Aorta (tissue), 1 donor: ENCODE results near the genes SLC14A1 and LOXHD1.

GRCh38 chr18:36296312-36296959 lies 1.1 kb upstream of the FHOD3 start:
- PRO-cap: unidirectional peak, plus-strand start at chr18:36296789

- PRO-cap: no peak
These were observed 200.0 kb downstream of the TPGS2 start for GRCh38 chr18:36628703-36629271.

GRCh38 chr18:36672195-36672865 lies 156.5 kb downstream of the TPGS2 start:
- PRO-cap: no peak

GRCh38 chr18:36814750-36815494 lies 13.9 kb downstream of the TPGS2 start:
- PRO-cap: no peak

DNA sequence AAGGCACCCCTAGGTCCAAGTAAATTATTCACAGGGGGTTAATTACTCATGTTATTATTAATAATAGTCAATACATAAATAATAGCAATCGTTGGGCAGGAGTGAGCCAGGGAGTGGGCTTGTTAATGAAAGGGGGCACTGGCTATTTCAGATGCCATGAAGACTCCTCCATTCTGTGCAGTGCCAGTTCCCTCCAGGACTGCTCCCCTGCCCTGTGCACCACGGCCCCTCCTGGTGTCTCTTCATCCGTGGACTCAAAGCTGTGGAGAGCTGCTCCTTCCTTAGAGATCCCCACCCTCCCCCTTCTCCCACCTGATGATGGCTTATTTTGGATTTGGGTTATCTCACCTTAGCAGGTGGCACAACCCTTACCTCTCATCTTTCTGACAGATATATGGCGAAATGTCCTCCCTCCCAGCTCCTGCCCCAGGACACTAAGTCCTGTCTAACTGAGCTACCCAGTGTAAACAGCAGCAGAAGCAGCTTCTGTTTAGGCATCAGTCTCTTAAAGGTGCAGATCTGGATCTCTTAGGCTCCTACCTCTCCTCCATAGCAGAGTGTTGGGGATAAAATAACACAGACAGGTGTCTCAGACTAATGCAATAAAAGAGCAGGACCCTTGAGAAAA lies 3.1 kb upstream of the CELF4 start:
- PRO-cap: no peak

GRCh38 chr18:39644440-39644903 lies 2078.9 kb upstream of the CELF4 start:
- PRO-cap: no peak

DNA sequence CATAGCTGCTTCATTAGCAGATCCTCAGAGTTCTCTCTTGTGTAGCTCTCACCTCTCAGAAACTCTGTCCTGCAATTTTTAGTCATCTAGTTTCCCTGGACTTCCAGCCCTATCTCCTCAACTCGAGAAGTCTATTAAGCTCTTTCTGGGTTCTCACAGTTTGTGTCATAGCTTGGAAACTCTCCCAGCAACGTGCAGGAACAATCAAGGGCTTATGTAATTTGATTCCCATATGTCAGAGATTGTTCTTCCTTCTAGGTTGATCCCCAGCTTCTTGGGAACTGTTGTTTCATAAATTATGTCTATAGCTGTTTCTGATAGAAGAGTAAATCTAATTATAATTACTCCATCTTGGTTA lies 2082.5 kb upstream of the CELF4 start:
- PRO-cap: no peak

DNA sequence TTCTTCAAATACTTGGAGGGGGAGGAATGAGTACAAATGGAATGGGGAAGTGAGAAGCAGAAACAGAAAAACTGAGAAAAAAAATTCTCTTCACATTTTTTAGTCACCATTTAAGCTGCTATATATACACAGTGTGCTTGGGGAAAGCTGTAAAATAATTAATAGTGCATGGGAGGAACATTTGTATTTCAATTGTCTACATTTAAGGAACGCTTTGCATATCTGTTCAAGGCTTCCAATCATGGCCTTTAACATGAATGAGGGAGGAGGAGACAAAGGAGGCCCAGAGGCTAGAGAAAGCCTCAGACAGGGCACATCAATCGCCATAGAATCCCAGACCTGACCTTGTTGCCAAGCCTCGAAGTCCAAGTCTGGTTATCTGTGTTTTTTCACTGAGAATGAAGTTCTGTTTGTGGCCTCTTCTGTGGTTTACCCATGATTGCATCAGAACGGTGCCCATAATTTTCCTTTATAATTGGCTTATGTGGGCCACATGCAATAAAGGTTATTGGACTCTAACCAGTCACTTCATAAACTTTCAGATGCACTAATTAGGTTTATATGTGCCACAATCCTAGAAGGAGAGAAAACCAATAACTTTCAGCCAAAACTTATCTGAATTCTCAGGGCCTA lies 158.7 kb downstream of the PIK3C3 start:
- PRO-cap: no peak

- PRO-cap: no peak
These were observed 500.8 kb downstream of the RIT2 start for GRCh38 chr18:42614662-42615125.

- PRO-cap: no peak
These were observed 30.5 kb downstream of the SETBP1 start for GRCh38 chr18:44711082-44711610.

DNA sequence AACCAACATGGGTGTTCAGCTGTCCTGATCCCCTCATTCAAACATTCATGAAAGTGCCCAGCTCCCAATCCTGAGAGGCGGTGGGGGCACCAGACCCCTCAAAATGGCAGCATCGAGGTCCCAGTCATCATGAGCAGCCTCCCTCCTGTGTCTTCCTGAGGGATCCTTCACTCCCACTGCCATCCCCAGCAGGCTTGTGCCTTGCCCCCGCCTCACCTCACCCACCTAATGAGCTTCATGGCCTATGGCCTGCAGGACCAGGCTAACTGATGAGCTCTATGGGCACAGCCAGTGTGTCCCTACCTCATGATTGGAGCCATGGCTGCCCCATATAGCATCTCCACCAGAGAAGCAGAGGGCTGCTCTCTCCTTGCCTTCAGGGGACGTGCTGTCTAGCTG lies 47.3 kb upstream of the SLC14A2 start:
- PRO-cap: no peak

- PRO-cap: no peak
These were observed 35.9 kb upstream of the SLC14A1 start for GRCh38 chr18:45688180-45688450.

DNA sequence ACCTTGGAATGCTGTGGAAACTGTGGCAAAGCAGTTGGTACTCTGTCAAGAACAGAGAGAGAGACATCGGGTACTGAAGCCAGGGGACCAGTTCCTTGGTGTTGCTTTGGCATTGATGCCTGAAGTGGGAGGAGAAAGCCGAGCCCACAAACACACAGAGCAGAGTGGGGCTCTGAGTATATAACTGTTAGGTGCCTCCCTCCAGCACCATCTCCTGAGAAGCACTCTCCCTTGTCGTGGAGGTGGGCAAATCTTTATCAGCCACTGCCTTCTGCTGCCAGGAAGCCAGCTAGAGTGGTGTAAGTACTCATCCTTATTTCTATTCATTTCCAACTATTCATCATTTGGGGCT lies at the start of gene SLC14A1:
Gene SLC14A1 (plus strand): TSS at position 207 of the 352 bp plus-strand sequence.
- PRO-cap: unidirectional peak, plus-strand start at position 207 of the sequence

GRCh38 chr18:45837372-45838058 lies 12.0 kb downstream of the SIGLEC15 start:
- PRO-cap: no peak

DNA sequence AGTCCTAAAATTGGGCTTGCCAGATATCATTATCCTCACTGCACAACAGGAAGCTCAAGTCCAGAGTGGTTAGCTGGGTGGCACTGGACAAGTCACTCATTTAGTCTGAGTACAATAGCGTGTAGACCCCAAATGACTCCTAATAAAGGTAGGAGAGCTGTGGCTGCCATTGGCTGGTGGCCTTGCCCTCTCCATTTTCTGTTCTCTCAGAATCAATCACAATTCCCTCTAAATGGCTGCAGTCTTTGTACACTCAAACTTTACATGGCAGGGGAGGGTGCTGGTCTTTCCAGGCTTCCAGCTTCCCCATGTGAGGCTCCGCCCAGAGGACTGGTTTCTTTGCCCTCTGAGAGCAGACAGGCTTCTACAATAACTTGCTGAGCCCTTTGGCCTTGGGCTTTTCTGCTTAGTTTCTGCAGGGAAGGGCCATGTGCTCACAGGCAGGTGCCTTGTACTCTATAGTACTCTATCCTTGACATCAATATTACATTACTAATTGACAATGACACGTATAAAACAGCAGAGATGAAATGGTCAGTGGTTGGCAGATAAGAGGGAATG lies 11.6 kb downstream of the PSTPIP2 start:
- PRO-cap: no peak

GRCh38 chr18:46077334-46078097 lies 5.5 kb upstream of the PSTPIP2 start:
- PRO-cap: no peak

DNA sequence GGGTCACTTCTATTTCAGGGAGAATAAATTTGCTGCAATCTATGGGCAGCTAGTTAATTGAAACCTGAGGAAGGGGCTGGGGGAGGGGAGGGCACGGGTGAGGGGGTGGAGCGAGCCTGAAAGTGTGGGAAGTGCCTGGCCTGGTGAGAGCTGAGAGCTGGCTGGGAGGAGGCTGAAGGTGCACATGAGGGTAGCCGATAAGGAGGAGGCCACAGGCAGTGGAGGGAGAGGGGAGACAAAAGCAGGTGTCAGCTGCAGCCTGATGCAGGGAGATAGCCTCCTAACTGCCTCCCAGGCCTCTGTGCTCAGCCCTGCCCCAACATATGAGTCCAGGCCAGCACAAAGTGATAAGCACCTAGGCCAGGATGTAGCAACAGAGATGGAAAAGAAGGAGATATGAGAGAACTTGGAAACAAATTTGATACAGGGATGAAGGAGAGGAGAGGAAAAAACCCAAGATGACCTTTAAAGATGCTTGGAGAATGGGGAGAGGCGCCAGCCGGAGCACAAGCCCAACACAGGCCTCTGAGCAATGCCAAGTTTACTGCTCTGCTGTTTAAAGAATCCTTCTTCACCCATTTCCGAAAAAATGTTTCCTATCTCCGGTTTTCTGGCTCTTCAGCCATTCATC lies 20.5 kb upstream of the C18orf25 start:
- PRO-cap: no peak

GRCh38 chr18:46332659-46333344 lies 1.0 kb upstream of the RNF165 start:
- PRO-cap: no peak

DNA sequence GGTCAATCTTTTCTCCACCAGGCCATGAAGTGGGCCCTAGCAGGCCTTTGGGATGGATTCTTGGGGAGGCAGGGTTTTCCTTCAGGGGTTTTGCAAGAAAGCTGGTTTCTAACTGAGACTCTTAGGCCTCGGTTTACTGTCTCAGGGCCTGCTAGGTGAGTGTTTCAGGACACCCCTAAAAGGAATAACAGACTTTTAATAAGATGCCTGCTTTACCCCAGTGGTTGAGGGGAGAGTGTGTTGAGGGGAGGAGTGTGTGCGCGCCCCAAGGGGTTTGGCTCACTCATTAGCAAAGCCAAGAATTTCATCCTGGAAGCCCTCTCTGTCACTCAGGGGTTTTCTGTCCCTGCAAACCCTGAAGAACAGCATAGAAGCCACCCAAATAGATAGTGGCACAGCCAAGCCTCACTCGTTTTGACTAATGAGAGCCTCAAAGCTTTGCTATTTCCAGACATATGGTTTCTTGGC lies 28.4 kb downstream of the RNF165 start:
- PRO-cap: no peak

GRCh38 chr18:46656989-46657584 lies at the start of gene LOXHD1:
Gene LOXHD1, minus strand, starts transcription at chr18:46657220.
- PRO-cap: no peak